Mammary microvascular endothelial cell (primary cell): ENCODE measurements around a stretch of chr11.

GRCh38 chr11:128341775-128342348 lies 245.5 kb downstream of the ETS1 start:
- RAMPAGE, long total RNA, result no peak

DNA sequence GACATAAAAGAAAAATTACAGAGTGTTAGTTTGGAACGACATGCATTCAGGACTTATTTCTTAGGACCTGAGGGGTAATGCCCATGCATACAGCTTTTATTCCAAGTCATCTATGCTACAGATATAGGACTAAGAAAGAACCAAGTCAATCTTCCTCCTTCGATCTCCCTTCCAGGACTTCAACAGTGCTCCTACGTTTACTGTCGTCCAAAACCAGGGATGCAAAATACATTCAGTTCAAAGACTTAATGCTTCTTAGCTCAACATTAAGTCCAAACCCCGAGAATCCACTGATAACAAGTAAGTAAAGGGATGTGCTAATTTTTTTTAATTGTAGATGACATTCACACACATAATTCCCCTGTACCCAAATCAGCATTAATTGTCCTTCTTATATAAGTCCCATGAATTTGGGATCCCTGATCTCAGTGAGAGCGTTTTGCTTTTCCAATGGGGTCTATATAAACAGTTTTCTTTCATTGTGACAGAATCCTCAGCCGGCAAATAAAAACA lies 126.1 kb downstream of the ETS1 start:
- RAMPAGE, long total RNA, result no peak

GRCh38 chr11:128462765-128463888 lies 124.2 kb downstream of the ETS1 start:
- RAMPAGE, long total RNA, result no peak

GRCh38 chr11:128464748-128465622 lies 122.4 kb downstream of the ETS1 start:
- RAMPAGE, long total RNA, result no peak

- RAMPAGE, long total RNA, result no peak
Measured at GRCh38 chr11:128489089-128489563, 98.2 kb downstream of the ETS1 start.

DNA sequence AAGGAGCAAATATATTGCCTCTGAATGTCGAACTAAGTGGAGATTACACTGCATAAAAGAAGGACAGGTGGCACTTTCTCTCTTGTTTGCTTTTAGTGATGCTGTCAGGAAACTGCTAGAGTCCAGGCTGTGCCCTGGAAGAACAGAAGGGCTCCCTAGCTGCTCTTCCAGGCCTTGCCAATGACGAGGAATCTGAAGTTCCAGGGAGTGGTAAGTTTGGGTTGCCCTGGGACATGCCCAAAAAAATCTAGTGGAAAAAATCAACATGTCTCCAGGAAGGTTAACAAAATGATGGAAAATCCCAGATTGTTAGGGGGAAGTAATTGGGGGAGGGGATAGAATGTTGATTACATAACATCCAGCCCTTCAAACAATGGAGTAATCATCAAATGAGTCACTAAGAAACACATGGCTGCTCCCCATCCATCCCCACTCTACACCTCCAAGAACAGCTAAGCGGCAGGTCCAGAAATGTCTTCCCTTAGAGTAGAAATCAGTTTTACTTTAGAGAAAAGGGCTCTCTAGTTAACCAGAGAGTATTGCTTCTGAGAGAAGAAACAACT lies 95.0 kb downstream of the ETS1 start:
- RAMPAGE, long total RNA, result no peak

- RAMPAGE, long total RNA, result no peak
Measured at GRCh38 chr11:128520097-128520820, 67.1 kb downstream of the ETS1 start.

DNA sequence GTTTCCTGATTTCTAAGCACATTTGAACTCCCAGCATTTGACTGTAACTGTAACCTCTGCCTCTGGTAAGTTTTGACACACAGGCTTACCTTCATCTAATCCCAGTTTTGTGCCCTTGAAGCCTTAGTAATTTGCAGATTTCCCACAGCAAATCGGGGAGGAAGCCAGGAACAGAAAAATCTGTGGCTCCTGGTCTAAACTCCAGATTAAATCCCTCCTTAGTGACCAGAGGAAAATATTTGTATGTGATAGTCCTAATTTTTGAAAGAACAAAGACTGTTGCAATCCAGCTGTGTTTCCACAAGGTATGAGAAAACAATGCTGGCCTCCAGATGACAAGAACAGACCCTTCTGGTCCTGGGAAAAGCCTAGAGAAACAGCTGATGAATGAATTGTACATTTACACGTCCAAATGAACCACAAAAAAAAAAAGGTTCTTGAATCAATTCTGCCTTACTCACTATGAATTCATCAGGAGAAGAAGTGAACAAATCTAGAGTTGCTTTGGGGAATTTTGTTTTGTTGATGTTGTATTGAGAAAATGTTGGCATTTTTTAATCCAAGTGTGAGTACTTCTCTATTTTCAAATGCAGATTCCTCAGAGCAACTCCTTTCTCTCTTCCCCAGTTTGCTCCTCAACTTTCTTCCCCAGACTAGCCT lies 63.7 kb downstream of the ETS1 start:
- RAMPAGE, long total RNA, result no peak

DNA sequence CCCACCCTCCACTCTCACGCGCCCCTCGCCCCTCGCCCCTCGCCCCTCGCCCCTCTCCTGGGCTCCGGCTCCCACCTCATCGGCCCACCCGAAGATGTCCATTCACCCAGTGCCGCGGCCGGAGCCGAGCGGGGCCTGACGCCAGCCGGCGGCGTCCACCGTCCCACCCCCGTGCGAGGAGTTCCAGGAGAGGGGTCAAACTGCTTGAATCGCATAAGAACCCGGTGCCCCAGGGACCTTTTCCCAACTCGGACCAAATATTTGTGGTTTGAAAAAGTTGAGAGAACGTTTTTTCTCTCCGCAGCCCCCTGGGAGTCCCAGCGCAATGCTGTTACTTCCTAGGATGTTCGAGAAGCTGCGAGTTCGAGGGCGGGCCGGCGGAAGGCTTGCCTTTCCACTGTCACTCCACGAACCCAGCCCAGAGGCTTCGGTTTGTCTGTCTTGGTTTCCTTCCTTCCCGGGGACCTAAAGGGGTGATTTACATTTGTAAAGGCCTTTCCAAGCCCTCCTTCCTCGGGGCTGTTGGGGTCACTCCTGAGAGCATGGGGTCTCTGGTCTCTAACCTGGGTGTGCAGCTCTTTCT lies 38.0 kb downstream of the ETS1 start:
- RAMPAGE, long total RNA, result no peak

DNA sequence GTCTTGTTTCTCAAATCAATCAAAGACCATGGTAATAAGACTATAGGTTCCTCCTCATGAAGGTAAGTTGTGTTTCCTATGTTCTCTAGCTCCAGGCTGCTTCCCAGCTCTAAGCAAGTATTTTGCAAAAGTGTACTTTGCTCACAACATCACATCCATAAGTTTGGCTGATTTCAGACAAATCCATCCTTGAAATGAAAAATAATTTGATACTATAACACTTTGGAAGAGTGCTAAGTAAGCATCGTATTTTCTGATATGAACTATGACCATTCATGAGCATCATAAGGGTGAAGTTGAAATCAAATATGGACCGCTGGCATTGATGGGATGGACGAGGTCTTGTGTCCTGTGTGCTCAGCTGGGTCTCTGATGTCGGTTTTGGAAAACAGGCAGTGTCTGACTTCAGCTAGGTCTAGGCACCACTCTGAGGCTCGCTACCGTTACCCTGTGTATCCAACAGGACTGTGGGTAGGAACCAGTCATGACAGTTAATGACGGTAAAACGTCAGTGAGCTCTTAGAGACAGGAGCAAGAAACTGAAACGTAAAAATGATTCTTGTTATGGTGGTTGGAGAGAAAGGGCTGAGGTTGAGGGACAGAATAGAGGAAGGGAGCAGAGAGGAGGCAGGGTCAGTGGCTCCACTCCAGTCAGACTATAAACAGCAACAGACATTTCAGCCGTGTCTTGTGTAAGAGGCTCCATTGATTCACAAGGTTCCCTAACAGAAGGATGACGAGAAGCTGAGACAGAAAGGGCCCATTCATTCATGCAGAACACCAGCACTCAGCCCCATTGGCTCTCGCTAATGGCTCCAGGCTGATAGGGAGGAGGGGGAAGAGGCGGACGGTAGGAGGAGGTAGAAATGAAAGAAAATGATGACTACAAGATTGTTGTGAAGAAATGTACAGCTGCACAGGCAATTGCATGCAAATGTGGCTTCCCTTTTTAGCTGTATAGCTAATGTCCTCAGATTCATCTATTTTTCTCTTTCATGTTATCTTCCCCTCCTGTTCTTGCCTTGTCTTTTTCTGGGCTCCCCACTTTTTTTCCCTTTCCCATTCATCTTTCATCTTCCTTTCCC lies 34.6 kb downstream of the ETS1 start:
- RAMPAGE, long total RNA, result no peak

- RAMPAGE, long total RNA, result no peak
Measured at GRCh38 chr11:128697713-128698256, 3.9 kb downstream of the FLI1 start.

DNA sequence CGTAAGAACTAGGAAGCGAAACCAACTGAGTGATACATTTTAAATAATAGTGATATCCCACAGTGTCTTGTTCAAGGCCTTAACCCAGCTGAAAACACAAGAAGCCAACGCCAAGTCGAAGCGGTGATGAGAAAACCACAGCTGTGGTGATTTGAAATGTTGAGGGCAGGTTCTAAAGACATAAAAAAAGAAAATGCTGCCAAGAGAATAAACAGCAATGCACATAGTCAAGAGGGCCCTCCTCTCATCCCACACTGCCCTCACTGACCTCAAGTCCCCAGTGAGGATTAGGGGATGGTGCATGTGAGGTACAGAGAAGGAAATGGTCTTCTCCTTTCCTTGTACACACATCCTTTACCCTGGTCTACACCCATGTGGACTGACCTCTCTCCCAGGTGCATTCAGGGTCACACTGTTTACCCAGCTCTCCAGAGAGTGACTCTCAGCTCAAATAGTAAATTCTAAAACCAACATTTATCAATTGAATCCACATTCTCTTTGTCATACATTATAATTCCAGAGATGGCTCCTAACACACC lies 25.4 kb downstream of the KCNJ1 start:
- RAMPAGE, long total RNA, result no peak

DNA sequence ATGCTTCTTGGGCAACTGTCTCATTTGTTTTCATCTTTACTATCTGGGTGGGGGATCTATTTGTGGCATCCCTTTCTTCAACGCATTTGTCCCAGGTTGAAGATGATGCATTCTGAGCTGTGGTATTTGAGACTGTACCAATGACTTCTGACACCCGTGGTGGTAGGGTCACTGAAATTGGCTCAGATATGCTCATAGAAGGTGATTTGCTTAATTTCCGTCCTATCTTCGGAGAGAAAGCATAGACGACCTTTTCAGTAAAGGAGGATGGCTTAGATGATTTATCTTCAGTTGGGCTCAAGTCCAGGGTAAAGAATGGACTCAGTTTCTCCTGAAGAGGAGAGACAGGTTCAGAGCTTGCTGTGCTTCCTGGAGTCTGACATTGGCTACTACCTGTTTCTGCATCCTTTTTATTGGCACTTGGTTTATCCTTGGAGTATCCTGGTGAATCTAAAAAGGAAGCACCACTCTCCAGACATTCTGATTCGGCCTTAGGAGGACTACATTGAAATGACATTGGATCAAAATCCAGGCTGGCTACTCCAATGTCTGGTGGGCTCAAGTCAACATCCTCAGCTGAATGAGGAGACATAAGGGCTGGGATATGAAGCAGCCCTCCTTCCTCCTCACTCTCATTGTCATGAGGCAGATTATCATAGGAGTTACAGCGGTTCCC lies 31.7 kb upstream of the TP53AIP1 start:
- RAMPAGE, long total RNA, result no peak

GRCh38 chr11:129013921-129014728 lies 71.5 kb upstream of the TP53AIP1 start:
- RAMPAGE, long total RNA, result no peak

DNA sequence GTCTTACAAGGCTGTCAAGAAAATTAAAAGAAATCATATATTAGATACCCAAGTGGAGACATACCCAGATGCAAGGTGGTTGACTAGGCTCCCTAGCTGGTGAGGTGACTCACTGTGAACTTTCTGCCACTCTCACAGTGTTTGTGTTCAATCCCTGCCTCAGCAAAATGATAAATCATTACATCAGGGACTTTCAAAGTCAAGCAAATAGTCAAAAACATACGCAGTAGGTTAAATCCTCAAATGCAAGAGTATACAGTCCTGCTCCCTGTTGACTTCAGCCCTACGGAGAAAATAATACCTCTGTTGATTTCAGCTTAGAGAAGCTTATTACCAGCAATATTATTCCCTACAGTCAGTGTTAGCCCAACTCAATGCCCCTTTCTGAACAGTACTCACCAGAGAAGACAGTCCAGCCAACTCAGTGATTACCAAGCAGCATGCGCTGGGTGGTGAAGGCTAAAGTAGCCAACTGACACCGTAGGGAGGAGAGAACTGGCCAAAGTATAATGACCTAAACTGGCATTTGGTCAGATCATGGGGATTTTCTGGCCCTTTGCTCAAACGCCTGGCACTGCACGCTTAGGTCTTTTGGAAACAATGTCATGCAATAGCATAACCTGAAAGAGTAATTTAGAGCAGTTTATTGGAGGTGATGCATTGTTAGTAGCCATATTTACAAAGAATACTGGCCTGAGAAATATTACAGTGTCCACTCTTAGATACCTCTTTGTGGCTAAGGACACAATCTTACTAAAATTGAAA lies 73.0 kb upstream of the BARX2 start:
- RAMPAGE, long total RNA, result no peak

DNA sequence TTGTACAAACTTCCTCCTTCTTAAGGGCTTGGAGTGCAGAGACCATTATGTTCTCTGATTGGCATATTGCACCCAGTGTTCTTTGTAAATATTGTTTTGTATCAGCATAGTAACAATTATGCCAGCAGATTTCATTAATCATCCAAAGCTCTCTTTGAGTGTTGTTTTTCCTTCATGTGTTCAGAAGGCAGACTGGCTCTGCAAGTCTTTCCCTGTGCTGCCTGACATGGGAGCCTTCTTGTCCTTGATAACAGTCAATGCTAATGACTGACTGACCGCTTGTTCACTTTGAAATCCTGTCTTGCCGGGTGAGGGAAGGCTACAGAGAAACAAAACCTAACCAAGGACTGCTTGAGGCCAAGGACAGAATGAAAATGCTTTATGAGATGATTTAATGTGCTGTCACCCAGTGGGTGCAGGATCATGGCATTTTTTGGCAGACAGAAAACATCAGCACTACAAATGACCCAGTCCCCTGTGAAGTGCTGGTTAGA lies 6.6 kb upstream of the BARX2 start:
- RAMPAGE, long total RNA, result no peak

- RAMPAGE, long total RNA, result no peak
Measured at GRCh38 chr11:129439886-129440203, 64.2 kb downstream of the BARX2 start.

GRCh38 chr11:129750473-129751262 lies 65.0 kb upstream of the TMEM45B start:
- RAMPAGE, long total RNA, result no peak

DNA sequence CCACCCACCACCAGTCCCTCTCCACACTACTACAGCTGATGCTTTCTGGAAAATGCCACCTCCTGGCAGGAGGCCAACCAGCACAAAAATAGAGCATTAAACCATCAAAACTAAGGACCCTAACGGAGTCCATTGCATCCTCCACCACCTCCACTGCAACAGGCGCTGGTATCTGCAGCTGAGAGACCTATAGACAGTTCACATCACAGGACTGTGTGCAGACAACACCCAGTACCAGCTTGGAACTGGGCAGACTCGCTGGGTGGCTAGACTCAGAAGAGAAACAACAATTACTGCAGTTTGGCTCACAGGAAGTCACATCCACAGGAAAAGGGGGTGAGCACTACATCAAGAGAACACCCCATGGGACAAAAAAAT lies 11.7 kb upstream of the TMEM45B start:
- RAMPAGE, long total RNA, result no peak

GRCh38 chr11:129817062-129818160 lies 1.8 kb downstream of the TMEM45B start:
- RAMPAGE, long total RNA, result no peak